GM23338 (cell line): ENCODE measurements around a stretch of chr21.

DNA sequence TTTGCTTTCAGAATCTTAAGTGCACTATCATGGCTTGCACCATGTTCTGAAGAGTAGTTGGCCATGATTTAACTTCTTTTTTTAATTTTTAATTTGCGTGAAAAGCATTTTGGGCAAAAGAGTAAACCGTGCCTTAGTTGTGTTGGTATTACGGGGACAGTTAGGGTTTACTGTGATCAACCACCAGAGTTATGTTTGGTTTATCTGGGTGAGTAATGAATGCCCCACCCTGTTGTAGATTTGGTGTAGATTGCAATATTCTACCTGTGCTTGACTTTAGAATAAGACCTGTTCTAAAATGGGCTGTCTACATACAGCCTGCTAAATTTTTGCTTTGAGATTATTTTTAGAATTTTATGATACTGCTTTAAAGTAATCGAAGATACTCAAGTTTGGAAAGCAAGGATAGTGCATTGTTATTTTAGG, 1.4 kb downstream of the USP25 start:
- PRO-cap = bidirectional peak, plus-strand start at position 258 of the sequence, minus-strand start at position 169 of the sequence
- RAMPAGE, long total RNA = no peak

DNA sequence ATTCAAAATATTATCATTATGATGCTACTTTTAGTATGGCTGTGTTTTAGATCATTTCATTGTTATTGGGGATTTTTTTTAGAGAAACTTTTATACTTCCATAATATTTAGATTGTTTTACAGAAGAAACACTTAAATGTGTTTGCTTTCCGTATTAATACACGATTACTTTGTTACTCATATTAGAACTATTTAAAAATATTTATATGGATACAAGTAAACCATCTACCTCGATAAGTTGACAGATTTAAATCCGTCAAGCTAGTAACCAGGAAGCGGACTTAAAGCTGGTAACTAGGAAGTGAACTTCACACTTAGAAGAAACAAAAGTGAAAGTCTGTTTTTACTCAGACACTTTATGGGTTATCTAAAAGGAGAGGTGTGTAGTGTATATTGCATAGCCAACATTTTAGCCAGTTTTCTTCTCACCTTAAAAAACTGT, 2.4 kb downstream of the USP25 start:
- PRO-cap = no peak
- RAMPAGE, long total RNA = no peak

DNA sequence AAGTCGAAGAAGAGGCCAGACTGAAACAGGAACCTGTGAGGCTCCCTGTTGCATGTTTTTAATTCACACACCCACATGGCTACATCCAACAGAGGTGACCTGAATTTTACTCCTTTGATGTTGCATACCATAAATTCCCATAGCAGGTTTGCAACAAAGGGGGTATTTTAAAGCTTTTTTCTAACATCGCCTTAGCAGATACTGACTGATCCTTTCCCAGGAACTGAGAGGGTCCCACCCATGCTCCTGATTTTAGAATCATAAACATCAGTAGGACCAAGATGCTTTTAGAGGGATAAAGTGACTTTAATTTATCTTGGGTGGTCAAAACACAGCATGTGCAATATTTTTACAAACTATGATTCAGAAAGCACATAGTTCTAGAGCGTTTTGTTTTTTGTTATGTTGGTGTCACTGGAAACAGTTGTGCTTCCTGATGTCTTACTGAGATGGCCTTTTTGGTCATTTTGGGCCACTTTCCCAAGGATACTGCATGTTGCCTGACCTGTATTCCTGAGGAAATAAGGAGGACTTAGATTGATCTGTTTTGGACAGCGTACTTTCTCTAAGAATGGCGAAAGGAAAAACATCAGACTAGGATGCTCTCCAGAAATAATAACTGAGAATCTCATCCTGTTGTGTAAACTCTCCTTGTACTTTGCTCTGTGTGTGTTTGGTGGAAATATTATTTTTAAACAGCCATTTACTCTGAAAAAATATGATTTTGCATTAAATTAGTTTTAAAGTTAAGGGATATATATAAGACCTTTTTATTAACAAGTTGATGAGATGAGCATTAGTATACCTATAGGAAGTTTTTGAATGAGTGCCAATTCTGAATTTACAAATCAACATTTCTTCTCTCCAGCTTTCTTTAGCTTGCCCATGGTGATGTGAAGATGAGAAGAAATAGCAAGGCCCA, 451.2 kb downstream of the USP25 start:
- PRO-cap = no peak
- RAMPAGE, long total RNA = no peak

DNA sequence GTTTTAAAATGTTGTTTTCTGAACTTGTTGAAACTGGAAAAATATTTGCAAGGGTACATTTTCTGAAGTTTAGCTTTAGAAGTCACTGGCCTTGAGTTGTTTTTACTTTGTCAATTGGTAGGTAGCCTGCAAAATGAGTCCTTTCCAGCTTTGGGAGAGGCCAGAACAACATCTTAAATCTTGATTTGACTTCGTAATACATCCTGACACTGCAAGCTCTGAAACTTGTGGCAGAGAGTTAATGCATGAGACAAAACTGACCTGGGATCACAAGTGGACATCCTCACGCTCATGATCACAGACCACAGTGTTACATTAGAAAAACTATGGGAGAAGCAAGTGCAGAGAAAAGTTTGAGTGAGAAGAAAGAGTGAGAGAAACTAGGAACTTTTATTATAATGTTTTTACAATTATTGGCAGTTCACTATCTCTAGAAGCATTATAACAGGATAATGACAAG, 550.9 kb downstream of the USP25 start:
- PRO-cap = no peak
- RAMPAGE, long total RNA = no peak

DNA sequence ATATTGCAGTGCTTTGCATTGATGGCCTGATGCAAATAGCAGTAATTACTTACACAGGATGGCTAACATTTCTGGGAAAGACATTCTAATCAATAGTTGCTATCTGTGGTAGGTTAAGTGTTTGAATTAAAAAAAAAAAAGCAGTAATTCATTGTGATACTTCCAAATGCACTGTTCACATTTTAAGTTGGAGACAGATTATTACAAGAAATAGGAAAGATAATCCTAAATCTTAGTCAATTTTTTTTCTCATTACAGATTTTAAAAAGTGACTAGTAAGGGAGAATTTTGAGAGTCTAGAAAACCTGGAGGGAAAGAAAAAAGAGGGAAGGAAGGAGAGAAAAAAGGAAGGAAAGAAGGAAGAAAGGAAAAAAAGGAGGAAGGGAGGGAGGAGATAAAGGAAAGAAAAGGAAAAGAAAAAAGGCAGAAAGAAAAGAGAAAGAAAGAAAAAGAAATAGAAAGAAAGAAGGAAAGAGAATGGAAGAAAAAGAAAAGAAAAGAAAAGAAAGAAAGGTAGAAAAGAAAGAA, 677.5 kb downstream of the USP25 start:
- PRO-cap = no peak
- RAMPAGE, long total RNA = no peak

GRCh38 chr21:17931009-17931479, 111.9 kb upstream of the C21orf91 start:
- PRO-cap = no peak
- RAMPAGE, long total RNA = no peak

GRCh38 chr21:18244984-18246065, 692 bp downstream of the CHODL start:
- PRO-cap = unidirectional peak, plus-strand start at chr21:18245195
- RAMPAGE, long total RNA = no peak

- PRO-cap = no peak
- RAMPAGE, long total RNA = no peak
Observed at GRCh38 chr21:18759992-18760749, 356.6 kb upstream of the TMPRSS15 start.

- PRO-cap = bidirectional peak, plus-strand start at chr21:20968587, minus-strand start at chr21:20968562
- RAMPAGE, long total RNA = no peak
Observed at GRCh38 chr21:20968424-20968697, 29.8 kb upstream of the NCAM2 start.

GRCh38 chr21:25568105-25568695, 39.1 kb downstream of the MRPL39 start:
- PRO-cap = no peak
- RAMPAGE, long total RNA = no peak

GRCh38 chr21:25606518-25606983, 730 bp downstream of the MRPL39 start:
- PRO-cap = no peak
- RAMPAGE, long total RNA = no peak

DNA sequence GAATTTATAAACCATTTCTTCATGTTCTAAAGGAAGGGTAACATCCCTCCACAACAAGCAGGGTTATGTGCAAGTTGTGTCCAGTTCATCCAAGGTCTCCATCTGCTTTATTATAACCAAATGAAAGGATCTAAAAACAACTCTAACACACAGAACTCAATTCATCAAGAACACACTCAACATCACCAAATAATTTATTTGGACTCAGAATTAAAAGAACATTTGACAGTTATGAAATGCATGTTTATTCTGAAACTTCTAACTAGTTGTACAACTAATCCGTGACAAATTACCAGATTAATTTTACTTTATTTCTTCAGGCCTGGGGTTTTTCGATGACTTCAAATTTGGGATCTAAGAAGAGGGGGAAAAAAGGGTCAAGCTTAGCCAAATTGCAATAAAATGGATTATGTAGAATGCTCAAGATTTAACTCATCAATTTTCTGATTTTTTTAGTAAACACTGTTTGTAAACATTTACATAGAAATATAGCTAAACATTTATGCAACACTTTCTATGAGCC, 10.3 kb downstream of the ATP5PF start:
- PRO-cap = no peak
- RAMPAGE, long total RNA = no peak

DNA sequence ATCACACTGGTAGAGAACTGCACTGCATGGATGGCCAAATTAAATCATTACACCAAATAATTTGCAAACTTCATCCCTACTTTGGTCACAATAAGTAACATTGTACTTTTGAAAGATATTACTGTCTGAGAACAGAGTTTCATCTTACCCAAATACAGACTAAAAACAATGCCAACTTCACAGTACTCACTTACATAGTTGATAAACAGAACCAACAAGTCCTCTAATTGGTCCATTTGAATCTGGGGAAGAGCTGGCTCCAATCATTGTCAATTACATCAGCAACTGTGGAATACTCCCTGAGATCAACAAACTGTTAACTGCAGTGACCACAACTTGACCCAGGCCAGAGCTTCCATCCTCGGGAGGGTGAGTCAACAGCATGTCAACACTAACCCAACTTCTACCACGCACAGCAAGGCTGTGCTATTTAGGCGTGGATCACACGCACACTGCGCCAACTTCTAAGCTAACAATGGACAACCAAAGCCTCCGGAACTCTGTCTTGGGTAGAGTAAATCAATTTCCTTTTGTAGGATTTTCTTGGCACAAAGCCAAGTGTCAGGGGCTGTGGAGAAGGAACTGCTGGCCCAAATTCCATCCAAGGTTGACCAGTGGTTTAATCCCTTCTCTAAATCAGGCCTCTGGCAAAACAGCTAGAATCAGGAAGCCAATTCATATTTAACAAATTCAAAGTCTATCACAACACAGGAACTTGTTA, 30.5 kb downstream of the APP start:
- PRO-cap = no peak
- RAMPAGE, long total RNA = no peak

GRCh38 chr21:26161159-26161789, 9.3 kb downstream of the APP start:
- PRO-cap = no peak
- RAMPAGE, long total RNA = no peak

- PRO-cap = no peak
- RAMPAGE, long total RNA = no peak
Observed at GRCh38 chr21:26167908-26168628, 2.5 kb downstream of the APP start.

DNA sequence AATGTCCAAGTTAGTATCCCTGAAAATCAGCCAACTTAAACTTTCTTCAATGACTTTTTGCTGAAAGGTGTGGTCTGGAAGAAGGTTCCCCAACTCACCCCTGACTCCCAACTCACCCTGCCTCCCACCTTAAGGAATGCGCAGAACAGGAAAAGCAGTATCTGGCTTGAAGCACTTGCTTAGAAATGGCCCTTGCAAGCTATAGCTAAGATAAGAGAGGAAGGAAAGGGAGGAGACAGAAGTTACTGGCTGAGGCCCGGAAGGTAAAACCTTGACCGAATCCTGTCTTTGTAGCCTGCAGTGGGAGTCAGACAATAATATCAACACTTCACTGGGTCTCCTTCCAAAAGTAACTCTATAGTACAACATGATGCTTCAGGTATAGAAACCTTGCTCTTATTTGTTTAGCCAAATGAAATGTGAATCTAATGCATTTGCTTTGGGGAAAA, 2.9 kb downstream of the CYYR1 start:
- PRO-cap = unidirectional peak, plus-strand start at position 202 of the sequence
- RAMPAGE, long total RNA = no peak

- PRO-cap = no peak
- RAMPAGE, long total RNA = no peak
Observed at GRCh38 chr21:26835710-26835967, 9.6 kb downstream of the ADAMTS1 start.

- PRO-cap = no peak
- RAMPAGE, long total RNA = no peak
Observed at GRCh38 chr21:26840821-26841284, 4.4 kb downstream of the ADAMTS1 start.

DNA sequence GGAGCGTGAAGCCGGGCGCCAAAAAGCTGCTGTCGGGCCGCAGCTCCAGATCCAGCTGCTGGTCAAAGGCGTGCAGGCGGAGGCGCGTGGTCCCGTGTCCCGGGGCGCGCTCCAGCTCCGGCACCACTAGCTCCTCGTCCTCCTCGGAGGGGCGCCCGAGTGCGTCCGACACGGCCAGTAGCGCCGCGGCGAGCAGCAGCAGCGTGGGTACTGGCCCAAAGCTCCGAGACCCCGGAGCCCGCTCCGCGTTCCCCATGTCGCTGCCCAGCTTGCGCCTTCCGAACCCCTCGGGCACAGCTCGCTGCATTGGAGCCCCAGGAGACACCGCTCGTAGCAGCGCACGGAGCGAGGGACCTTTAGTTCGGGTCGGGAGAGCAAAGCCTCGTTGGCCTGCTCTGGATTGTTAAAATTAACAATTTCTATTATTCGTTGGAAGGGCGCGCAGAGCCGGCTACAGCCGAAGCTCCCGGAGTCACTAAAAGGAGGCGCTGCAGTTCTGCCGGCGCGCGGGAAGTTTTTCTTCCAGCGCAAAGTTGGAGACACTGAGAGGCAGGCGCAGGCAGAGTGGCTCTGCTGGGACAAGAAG, 468 bp downstream of the ADAMTS1 start:
- PRO-cap = bidirectional peak, plus-strand start at position 48 of the sequence, minus-strand start at position 57 of the sequence; bidirectional peak, plus-strand start at position 359 of the sequence, minus-strand start at position 170 of the sequence; bidirectional peak, plus-strand start at position 422 of the sequence, minus-strand start at position 479 of the sequence
- RAMPAGE, long total RNA = no peak

GRCh38 chr21:27531913-27532522, 565.1 kb upstream of the ADAMTS5 start:
- PRO-cap = no peak
- RAMPAGE, long total RNA = no peak